ENCODE data around the genes ENTREP1 and PTAR1.

DNA sequence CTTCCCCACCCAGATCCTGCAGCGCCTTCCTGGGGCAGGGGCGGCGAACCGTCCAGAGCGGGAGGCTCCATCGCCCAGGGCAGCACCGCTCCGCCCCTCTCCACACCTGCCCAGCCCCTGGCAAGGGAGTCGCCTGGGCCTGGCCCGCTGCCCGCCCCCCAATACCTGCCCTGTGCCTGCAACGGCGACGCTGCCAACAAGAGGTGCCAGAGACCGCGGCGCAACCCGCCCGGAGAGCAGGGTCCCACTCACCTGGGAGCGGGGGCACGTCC lies 1641.1 kb downstream of the SPATA31A7 start:
- PRO-cap, result no peak
- RRBS, 2 experiments, result 87 to 98% methylated on average over 2 of the region's 21 CpGs

DNA sequence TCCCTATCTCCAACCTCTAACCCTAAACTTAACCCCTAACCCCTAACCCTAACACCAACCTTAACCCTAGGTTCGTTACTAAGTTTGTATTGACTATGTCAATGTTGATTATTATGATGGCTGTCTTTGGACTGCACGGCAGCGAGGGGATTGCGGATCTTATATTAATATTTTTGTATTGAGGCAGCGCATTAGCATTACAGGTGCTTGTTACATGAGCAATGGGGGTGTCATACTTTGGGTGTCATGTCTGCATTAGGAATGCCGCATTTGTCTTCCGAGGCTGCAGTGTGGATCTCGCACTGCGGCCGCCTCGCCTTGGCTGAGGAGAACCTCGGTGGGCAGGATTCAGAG lies 1504.1 kb downstream of the FOXD4L5 start:
- PRO-cap, result unidirectional peak, plus-strand start at position 267 of the sequence
- RRBS, 2 experiments, result no CpG with 5 or more reads among the region's 12 CpGs

GRCh38 chr9:63781286-63781837 lies 1503.6 kb downstream of the FOXD4L5 start:
- PRO-cap, result no peak
- RRBS, 2 experiments, result no CpG with 5 or more reads among the region's 43 CpGs

- PRO-cap, result no peak
- RRBS, 2 experiments, result no CpG with 5 or more reads among the region's 2 CpGs
Measured at GRCh38 chr9:65878588-65878879, 141.6 kb downstream of the FOXD4L4 start.

DNA sequence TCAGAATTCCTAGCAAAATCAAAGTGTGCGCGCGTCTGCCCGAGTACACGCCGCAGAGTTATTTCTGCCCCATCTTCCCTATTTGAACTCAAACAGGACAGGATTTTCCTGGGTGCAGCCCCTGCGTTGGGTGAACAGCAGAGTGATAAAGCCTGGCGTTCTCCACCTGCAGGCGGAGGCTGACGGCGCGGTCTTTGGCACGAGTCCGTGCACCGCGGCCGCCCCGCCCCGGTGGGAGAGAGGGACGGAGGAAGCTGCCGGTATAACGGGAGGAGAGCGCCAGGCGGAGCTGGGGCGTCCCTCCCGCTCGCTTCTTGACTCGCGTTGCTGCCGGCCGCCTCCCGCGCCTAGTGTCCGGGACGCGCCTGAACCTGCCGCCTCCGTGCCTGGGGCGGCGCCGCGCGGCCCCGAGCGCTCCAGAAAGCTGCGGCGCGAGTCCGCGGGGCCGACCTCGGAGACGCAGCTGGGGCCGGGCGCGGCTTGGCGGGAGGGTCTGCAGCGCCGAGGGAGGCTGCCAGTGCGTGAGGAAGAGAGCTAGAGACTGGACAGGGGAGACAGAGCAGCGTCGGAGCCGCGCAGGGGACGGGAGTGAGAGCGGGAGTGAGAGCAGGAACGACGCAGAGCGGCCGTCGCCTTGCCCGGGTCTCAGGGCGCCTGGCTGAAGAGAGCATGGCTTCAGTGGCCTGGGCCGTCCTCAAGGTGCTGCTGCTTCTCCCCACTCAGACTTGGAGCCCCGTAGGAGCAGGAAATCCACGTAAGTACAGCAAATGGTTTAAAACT lies 66.7 kb upstream of the SPATA31A3 start:
- PRO-cap, result bidirectional peak, plus-strand start at position 175 of the sequence, minus-strand start at position 144 of the sequence; unidirectional peak, plus-strand start at position 618 of the sequence; unidirectional peak, minus-strand start at position 649 of the sequence
- RRBS, 2 experiments, result no CpG with 5 or more reads among the region's 76 CpGs

DNA sequence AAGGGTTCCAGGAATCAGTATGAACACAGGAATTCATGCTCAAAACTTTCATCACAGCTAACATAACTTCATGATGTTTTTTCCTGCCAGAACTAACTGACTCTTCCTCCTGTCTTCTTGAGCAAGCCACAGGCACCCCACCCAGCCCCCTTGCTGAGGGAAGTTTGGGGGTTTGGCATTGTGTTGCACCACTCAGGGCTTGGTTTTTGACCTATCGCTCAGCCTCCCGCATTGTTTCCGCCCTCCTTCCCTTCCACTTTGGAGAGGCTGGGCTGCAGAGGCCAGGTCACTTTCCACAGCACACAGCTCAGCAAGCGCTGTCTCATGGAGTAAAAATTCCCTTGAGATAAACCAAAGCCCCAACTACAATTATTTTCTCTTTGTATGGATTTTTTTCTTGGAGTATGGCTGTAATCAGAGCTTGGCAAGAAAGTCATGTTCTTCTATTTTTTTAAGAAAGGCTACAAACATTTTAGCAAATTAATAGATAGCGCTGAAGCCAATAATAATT lies 19.9 kb upstream of the TMEM252 start:
- PRO-cap, result no peak
- RRBS, 2 experiments, result no CpG with 5 or more reads among the region's 5 CpGs

DNA sequence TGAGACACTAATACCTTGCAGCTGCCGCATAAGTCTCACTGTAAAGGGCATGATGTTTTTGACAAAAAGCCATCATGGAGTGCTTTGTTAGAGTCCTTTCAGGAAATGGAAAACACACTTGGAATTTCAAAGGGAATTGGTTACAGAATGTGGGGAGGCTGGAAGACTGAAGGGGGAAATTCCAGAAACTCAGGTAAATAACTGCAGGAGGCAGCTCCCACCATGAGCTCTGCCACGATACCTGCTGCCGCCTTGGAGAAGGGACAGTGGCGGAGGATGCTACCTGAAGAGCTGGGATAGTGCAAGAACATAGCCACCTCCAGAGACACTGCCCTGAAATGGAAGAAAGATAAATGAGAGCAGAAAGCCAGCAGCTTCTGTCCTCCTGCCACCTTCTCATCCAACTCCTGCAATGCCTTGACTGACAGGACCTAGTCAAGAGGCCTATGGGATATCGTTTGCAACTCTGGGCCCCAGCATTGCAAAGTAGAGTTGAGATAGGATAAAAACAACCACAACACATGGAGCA lies 66.8 kb downstream of the PRKACG start:
- PRO-cap, result no peak
- RRBS, 2 experiments, result no CpG with 5 or more reads among the region's 5 CpGs

DNA sequence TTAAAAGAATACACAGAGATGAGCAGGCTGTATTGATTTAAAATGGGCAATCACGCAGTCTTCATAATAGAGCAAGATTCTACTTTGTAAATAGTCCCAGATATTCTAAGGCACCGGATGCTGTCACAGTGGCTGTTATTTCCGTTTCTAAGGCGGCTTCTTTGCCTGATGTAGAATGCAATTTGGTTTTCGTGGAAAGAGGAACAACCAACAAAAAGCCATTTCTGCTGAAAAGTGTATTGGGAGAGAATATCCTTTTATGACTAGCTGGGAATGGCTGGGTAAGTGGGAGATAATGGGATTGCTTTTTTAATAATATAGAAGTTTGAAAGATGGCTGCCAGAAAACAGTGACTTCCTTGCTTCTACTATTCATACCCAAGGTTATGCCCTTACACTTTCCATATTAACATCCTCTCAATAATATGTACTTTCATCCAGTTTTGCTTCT lies 17.4 kb downstream of the PRKACG start:
- PRO-cap, result no peak
- RRBS, 2 experiments, result no CpG with 5 or more reads among the region's 5 CpGs

GRCh38 chr9:69035462-69035616 lies 213 bp upstream of the FXN start:
- PRO-cap, result no peak
- RRBS, 2 experiments, result no CpG with 5 or more reads among the region's 3 CpGs

- PRO-cap, result no peak
- RRBS, 2 experiments, result no CpG with 5 or more reads among the region's 1 CpG
Measured at GRCh38 chr9:69078466-69079055, 43.0 kb downstream of the FXN start.

DNA sequence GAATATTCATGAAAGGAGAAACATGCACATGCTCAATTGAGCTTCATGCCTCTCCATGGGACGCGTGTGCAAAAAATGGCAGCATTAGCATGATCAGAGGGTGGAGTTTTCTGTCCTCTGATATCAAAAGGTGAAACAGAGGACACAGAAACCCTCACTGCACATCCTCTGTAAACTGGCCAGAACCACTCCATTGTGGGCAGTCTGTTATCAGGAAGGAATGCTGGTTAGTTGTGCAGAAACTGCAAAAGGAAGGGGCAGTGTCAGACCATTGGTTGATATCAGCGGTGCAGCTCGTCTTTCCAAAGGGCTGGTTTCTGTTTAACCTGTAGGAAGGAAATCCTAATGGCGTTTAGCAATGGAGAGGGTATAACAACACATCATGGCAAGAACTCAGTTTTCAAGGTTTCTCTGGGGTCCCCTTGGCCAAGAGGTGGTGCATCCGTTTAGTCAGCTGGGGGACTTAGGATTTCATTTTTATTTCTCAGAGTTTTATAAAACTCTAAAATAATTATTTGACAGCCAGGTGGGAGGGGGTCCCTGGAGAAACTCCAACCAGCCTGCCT lies 50.4 kb downstream of the FXN start:
- PRO-cap, result no peak
- RRBS, 2 experiments, result no CpG with 5 or more reads among the region's 6 CpGs

GRCh38 chr9:69122116-69122503 lies 52.0 kb upstream of the TJP2 start:
- PRO-cap, result no peak
- RRBS, 2 experiments, result no CpG with 5 or more reads among the region's 24 CpGs

DNA sequence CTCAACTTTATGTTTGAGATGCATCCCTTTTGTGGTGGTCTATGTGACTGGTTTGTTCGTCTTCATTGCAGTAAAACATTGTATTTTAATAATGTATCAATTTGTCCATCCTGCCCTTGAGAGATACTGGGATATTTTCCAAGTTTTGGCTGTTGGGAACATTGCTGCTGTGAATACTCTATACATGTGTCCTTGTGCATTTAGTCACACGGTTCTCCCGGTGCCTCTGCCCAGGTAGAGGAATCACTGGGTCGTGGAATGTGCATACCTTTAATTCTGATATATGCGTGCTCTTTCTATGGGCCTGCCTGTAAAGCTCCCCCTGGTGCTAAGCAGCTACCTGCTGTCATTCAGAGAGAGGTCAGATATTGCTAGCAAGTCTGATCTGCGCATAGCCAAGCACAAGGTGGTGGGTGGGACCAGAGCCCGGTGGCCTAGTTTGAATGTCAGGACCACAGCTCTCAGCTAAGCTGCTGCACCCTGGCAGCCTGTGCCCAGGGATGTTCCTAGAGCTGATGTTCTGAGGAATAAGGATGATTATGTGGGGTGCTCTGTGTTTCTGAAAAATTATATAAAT lies 33.3 kb downstream of the TJP2 start:
- PRO-cap, result no peak
- RRBS, 2 experiments, result no CpG with 5 or more reads among the region's 7 CpGs

DNA sequence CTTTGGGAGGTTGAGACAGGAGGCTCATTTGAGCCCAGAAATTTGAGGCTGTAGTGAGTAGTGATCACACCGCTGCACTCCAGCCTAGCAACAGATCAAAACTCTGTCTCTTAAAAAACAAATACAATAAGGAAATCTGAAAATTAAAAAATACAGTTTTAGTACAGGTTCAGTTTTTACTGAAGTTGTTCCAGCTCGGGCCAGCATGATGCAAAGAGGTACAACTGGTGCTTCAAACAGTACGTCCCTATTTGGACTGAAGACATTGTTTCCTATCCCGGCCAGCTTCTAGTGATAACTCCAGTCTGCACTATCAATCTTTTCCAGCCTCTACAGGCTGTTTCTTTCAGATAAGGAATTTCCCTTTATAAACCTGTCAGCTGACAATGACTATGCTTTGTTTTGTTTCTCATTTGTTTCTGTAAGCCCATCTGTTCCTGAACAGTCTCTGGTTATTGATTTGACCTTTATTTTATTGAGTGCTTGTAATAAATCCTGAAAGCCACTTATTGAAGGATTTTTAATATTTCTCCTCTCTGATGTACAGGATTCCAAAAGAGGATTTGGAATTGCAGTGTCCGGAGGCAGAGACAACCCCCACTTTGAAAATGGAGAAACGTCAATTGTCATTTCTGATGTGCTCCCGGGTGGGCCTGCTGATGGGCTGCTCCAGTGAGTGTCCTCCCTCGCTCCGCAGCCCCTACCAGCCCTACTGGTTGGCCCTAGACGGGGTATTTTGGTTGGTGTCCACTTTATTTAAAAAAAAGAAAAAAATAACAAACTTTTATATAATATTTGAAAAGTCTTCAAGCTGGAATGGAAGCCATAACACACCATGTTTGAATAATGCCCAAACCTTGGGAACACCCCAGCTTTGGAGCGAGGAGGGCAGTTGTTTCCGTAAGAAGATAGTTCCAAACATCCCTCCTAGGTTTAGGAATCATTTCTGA lies 42.0 kb downstream of the TJP2 start:
- PRO-cap, result no peak
- RRBS, 2 experiments, result 81 to 89% methylated on average over 1 to 3 of the region's 12 CpGs

GRCh38 chr9:69235787-69236363 lies 61.8 kb downstream of the TJP2 start:
- PRO-cap, result no peak
- RRBS, 2 experiments, result no CpG with 5 or more reads among the region's 9 CpGs

- PRO-cap, result no peak
- RRBS, 2 experiments, result no CpG with 5 or more reads among the region's 8 CpGs
Measured at GRCh38 chr9:69236794-69237291, 62.8 kb downstream of the TJP2 start.

GRCh38 chr9:69307265-69307492 lies 17.8 kb upstream of the ENTREP1 start:
- PRO-cap, result no peak
- RRBS, 2 experiments, result no CpG with 5 or more reads among the region's 3 CpGs

DNA sequence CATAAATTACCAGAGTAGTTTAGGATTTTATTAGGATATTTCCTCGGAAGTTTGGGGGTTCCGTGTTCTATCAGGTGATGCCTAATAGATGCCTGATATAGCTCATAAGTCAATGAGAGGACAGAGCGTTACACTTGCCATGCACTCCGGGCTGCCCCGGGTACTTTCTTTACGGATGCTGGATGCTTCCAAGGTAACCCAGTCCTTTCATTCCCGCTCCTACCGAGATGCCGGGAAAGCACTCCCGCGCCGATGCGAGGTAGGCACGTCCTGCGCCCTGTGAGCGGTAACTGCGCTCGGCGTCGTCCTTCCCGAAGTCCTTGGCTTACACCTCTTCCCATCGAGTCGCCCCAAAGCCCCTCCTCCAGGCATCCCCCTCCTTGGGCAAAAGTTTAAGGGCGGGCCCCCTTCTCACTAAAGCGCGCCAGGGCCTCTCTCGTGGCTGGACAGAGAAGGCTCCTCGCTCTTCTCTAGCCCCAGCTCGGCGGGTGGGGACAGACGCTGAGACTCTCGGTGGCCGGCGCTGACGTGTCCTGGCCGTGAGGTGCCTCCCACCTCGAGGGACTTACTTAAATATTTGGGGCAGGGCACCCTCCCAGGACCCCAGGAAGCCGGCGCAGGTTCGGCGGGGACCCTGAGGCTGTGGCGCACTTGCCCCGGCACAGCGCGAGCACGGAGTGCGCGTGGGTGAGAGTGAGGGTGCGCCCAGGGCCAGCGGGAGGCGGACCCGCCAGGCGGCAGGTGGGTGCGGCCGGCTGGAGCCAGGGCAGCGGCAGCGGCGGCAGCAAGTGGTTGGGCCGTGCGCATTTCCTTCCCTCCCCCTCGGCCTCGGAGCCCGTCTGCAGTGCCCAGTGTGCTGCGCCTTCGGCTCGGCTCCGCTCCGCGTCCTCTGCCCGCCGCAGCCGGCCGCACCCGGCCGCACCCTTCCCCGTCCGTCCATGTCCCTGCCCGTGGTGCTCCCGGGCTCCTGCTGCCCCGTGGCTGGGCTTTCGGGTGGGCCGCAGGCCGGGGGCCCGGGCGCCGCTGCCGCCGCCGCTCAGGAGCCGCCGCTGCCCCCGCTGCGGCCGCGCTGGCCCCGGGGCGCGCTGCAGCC lies at the start of gene ENTREP1:
ENTREP1 (plus strand) TSS at position 844 of the 1,093 bp plus-strand sequence.
- PRO-cap, result bidirectional peak, plus-strand start at position 417 of the sequence, minus-strand start at position 310 of the sequence; bidirectional peak, plus-strand start at position 851 of the sequence, minus-strand start at position 679 of the sequence
- RRBS, 2 experiments, result 1% methylated on average over 50 of the region's 98 CpGs

GRCh38 chr9:69759324-69760597 lies at the start of gene PTAR1:
TSS of gene PTAR1 (minus strand) at chr9:69760011.
- PRO-cap, result bidirectional peak, plus-strand start at chr9:69759643, minus-strand start at chr9:69759723; bidirectional peak, plus-strand start at chr9:69760143, minus-strand start at chr9:69759926
- RRBS, 2 experiments, result under 1 to 2% methylated on average over 19 to 20 of the region's 105 CpGs

- PRO-cap, result no peak
- RRBS, 2 experiments, result no CpG with 5 or more reads among the region's 8 CpGs
Measured at GRCh38 chr9:70110644-70111293, 67.1 kb downstream of the MAMDC2 start.